NB4 (cell line): Measurements from ENCODE around the gene CHMP2B.

GRCh38 chr3:73622015-73622648, 2.6 kb downstream of the PDZRN3 start:
- RRBS = no CpG with 5 or more reads among the region's 13 CpGs

- RRBS = no CpG with 5 or more reads among the region's 6 CpGs
Observed at GRCh38 chr3:73623111-73623722, 1.5 kb downstream of the PDZRN3 start.

- RRBS = no CpG with 5 or more reads among the region's 4 CpGs
Observed at GRCh38 chr3:74629692-74630190, 15.3 kb upstream of the CNTN3 start.

GRCh38 chr3:74715074-74715426, 100.6 kb upstream of the CNTN3 start:
- RRBS = no CpG with 5 or more reads among the region's 3 CpGs

DNA sequence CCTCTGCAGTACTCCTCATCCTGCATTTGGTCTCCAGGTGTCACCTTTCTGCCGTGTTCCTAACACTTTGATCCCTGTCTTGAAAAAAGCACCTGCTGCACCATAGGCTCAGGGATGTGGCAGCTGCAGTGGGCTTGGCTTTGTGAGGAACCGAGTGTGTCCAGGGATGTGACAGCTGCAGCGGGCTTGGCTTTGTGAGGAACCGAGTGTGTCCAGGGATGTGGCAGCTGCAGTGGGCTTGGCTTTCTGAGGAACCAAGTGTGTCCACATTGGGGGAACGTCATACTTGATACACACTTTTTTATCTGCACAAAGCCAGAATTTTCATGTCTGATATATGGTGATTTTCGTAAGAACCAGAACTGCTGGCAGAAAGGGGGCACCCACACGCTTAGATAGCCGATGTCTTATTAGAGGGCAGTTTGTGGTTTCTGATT, 241.7 kb upstream of the FRG2C start:
- RRBS = no CpG with 5 or more reads among the region's 8 CpGs

DNA sequence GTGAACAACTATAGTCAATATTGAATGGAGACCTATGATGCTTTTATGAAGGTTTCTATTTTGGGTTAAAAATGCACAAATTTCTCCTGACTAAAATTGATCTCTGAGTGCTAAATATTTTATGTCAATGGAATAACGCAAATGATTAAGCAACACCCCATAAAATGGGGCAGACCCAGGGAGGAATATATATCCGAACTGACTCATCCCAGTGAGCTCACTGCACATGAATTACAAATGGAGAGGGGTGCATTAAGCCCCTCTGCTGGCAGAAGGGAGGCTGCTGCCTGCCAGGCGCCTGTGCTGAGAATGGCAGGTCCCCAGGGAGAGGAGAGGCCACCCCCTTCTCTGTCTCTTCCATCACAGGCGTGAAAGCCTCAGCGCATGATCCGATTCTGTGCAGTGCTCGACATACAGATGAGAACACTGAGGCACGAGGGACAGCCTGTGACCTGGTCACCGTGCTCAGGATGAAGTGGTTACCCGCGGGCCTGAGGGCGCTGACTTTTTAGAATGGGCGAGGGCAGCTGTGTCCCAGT, 229.9 kb upstream of the FRG2C start:
- RRBS = no CpG with 5 or more reads among the region's 13 CpGs

DNA sequence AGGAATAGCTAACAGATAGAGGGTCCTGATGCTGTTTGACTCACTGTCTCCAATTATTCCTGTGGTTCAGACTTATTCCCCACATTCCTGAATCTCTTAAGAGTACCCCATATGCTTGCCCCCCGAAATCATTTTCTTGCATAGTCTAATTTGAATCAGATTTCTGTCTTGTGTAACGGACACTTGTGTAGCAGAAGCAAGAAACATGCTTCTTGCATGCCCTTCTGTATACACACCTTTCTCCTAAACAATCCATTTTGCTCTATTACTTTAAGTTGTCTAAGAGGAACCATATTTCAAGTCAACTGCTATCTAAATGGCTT, 1338.7 kb downstream of the ROBO2 start:
- RRBS = no CpG with 5 or more reads among the region's 2 CpGs

DNA sequence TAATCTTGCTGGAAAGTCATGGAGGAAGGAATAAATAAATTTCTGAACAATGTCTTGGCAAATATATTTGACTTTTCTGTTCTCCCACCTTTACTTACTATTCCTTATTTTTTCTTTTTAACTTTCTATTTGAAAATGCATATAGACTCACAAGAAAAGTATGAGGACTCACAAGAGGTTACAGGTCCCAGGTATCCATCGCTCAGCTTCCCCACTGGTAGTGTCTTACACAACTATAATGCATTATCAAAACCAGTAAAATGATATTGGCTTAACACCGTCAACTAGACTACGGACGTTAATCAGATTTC, 415.7 kb downstream of the ROBO1 start:
- RRBS = no CpG with 5 or more reads among the region's 4 CpGs

DNA sequence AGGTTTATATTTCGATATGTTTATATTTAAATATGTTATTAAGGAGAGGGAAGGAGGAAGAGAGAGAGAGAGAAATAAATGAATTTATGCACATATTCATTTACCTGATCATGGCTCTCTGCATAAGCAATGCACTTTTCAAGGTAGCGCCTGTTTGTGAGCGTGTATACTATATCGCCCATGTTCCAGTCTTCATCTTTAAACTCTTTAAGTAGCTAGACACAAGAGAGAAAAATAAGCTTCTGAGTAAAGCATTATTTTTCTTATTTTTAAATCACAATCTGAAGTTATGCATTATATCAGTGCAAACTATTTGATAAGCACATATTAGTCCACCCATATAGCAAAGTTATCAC, 180.4 kb downstream of the GBE1 start:
- RRBS = no CpG with 5 or more reads among the region's 4 CpGs

DNA sequence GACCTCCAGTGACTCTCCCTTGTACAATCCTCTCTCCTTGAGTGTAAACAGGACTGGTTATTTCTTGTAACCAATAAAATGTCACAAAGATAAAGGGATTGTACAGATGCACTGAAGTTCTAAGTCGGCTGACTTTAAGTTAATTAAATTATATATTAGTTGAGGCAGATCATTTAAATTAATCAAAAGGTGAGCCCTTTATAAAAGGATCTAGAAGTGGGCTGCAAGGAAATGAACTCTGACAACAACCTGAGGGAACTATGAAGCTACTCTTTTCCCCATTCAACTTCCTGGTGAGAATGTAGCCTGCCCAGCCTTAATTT, 555.7 kb upstream of the GBE1 start:
- RRBS = no CpG with 5 or more reads among the region's 1 CpG

- RRBS = 14% methylated on average over 3 of the region's 43 CpGs
Observed at GRCh38 chr3:84959227-84959755, 502 bp downstream of the CADM2 start.

DNA sequence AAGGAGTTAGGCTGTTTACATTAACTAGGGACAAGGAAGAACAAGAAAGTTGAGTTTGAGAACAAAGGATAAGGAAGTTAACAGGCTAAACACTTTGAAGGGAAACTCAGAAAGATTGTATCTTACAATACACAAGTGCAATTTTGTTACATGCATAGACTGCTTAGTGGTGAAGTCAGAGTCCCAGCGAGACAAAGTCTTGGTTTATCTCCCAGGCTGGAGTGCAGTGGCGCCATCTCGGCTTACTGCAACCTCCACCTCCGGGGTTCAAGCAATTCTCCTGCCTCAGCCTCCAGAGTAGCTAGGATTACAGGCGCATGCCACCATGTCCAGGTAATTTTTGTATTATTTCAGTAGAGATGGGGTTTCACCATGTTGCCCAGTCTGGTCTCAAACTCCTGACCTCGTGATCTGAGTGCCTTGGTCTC, 601.0 kb downstream of the VGLL3 start:
- RRBS = no CpG with 5 or more reads among the region's 6 CpGs

DNA sequence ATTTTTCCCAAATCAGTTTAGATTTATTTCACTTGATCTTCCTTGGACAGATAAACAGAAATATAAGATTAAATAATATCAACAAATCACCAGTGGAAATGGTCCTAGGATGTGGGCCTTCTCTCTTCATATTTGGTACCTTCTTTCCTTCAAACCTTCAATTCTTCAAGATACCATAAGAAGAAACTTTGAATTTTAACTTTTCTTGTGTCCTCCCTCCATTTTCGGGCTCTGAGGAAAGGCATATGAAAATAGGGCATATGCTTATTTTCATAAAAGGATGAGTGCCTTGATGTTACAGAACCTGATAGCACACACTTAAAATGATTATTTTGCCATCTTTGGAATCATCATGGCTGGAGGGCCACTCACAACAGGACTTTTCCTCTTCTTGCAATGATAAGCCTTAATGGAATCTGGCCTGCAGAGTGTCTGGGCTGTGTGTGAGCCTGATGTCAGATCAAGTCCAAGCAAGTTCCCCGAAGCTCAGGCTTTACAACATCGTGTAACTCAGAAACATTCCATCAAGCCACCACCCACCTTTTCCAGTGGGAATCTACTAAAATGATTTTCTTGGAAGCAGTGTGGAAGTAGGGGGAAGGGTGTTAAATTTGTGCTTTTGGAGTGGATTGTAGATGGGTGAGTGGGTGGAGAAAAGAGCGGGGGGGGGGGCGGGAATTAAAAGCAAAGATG, 53.9 kb downstream of the VGLL3 start:
- RRBS = no CpG with 5 or more reads among the region's 5 CpGs

GRCh38 chr3:86982696-86983359, 8.1 kb downstream of the VGLL3 start:
- RRBS = no CpG with 5 or more reads among the region's 4 CpGs

DNA sequence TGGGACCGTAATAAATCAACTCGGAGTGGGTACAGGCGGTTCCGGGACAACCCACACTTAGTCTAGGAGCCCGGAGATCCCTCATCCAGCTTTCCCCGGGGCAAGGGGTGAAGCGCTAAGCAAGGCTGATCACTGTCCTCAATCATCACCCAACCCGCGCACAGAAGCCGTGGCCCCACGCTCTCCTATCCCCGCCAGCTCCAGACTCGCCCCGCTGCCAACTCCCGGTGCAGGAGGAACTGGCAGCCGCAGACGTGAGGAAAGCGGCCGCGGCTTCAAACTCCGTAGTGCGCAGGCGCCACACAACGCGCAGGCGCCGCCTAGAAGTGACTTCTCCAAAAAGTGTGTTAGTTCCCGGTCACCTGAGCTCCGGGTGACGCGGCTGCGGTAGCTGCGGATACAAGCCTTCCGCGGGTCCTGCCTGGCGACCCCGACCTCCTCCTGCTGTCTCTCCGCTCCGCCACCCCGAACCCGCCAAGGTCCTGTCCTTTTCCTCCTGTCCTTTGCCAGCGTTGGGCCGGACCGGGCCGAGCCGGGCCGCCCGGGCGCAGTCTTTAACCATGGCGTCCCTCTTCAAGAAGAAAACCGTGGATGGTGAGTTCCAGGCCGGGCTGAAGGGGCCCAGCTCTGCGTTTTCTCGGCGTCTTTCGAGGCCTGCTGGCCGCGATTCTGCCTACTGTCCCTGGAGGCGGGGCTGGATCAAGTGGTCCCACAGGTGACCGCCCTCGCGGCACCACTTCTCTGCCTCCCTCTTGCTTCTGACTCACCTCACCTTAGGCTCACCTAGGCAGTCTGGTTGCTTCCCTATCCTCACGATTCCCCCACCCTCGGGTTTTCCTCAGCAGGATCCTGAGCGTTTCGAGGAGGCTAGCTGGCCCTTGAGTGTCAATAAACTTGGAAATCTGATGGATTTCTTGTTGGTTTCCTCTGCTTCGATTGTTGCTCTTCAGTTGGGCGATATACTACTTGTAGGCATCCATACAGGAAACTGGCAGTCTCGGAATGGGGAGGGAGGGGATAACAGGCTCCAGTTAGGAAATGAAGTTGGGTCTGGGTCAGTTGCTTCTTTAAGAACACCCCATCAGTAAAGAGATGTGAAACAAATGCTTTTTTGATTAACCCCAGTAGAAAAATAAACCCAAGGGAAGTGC, at the start of gene CHMP2B:
Gene CHMP2B, plus strand, starts transcription at position 347 of the 1,151 bp plus-strand sequence.
- RRBS = 3% methylated on average over 5 of the region's 69 CpGs

GRCh38 chr3:87791472-87791751, 1.1 kb upstream of the HTR1F start:
- RRBS = no CpG with 5 or more reads among the region's 2 CpGs

DNA sequence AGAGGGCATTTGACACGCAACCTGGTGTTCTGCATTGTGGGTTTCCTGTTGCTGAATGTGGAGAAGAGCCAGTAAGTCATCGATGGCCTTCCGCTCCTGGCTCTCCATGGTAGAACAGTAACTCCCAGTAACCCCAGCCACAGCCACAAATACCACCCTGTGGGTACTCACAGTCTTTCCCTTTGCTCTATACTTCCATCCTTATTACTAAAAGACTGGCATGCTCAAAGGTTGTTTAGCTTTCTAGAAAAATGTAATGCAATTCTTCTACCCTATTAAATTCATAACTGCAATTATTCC, 61.4 kb downstream of the CGGBP1 start:
- RRBS = no CpG with 5 or more reads among the region's 3 CpGs